Bronchial epithelial cell (primary cell): ENCODE measurements around a stretch of chr14.

- RRBS, 2 experiments = under 1 to 3% methylated on average over 3 of the region's 18 CpGs
Observed at GRCh38 chr14:77098584-77099244, 656 bp downstream of the CIPC start.

GRCh38 chr14:77106811-77107010 is 8.7 kb downstream of the CIPC start:
- RRBS, 2 experiments = no CpG with 5 or more reads among the region's 2 CpGs

DNA sequence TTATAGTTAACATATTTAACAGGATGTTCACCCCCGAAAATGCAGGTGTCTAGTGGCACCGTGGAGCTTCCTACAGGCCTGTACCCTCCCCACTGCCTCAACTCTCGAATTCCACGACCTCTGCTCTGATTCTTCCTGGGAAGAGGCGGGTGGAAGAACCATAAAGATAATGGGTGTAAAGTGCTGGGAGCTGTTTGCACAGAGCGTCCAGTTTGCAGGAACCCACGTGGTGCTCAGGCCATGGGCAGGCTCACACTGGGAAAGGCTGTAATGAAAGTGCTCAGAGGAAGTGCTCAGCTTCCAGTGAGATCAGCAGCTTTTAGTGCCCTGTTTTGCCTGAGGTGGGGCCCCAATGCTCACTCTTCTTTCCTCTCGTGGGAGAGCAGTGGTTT is 2.7 kb downstream of the TMEM63C start:
- RRBS, 2 experiments = no CpG with 5 or more reads among the region's 8 CpGs

DNA sequence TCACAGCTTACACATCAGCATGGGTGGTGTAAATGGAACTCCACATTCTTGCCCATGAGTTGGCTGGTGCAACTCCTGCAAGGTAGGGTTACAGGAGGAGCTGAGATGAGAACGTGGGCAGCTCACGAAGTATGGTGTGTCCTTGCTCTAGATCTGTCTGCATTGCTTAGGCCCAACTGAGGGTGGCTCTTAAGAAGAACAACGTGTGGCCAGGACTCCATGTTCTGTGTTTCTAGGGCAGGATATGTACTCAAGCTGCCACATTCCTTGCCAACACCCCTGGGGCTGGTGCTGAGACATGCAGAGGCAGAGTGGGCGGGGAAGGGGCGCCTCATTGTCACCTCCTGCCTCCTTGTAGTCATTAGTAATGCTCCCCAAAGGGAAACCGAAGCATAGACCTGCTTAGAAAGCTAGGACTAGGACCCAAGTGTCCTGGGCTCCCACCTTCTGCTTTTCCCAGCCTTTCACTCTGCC is 3.2 kb downstream of the TMEM63C start:
- RRBS, 2 experiments = no CpG with 5 or more reads among the region's 6 CpGs

DNA sequence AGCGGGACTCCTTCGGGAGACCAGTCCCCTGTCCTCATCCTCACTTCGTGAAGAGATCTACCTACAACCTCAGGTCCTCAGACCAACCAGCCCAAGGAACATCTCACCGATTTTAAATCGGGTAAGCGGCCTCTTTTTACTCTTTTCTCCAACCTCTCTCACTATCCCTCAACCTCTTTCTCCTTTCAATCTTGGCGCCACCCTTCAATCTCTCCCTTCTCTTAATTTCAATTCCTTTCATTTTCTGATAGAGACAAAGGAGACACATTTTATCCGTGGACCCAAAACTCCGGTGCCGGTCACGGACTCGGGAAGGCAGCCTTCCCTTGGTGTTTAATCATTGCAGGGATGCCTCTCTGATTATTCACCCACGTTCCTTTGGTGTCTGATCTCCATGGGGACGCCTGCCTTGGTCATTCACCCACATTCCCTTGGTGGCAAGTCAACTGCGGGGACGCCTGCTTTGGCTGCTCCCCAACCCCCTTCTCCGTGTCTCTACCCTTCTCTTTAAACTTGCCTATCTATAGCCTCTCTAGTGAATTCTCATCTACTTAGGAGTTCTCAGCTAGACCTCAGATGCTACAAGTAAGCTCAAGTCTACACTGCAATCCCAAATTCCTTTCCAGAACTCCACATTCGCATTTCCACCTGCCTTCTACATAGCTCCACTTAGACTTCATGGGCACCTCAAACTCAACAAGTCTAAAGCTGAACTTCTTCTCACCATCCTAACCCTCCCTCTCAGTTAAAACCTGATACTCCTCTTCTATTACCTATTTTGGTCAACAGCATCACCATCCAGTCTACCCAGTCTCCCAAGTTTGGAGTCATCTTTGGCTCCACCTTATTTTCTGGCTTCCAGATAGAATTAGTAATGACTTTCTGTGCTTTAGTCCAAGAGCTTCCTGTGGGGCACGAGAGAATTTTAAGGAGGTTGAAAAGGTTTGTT is 14.6 kb downstream of the SPTLC2 start:
- RRBS, 2 experiments = no CpG with 5 or more reads among the region's 19 CpGs

DNA sequence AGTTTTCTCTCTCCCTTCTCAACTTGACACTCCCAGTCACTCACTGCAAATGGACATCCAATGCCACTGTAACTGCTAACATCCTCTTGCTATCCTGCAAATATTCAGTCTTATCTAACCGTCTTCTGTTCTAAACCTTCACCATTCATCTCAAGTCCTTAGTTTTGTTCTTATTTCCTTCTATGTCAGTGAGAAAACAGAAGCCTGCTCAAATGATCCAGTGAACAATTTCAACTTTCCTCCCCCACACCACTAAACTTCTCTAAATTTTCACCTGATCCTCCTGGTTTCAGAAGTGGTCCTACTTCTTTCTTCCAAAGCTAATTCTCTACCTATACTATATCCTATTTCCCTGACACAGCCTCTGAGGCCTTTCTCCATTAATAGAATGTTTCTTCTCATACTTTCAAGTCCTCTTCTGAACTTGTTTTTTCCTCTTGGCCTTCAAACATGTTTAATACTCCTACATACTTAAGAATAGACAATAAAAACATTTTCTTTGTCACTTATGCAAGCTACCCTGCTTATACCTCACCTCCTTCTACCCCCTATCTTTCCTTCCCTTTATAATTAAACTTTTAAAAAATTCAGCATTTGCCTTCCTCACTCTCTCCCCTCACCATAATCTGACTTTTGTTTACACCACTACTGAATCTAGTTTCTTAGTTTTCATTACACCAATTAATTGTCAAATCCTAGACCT is 20.7 kb downstream of the ALKBH1 start:
- RRBS, 2 experiments = no CpG with 5 or more reads among the region's 1 CpG

- RRBS, 2 experiments = no CpG with 5 or more reads among the region's 5 CpGs
Observed at GRCh38 chr14:77717938-77718670, 10.2 kb downstream of the SLIRP start.

GRCh38 chr14:77980579-77981346 is 180.9 kb downstream of the ADCK1 start:
- RRBS, 2 experiments = 1 to 2% methylated on average over 10 of the region's 46 CpGs

- RRBS, 2 experiments = no CpG with 5 or more reads among the region's 1 CpG
Observed at GRCh38 chr14:77988986-77989396, 181.2 kb upstream of the NRXN3 start.

DNA sequence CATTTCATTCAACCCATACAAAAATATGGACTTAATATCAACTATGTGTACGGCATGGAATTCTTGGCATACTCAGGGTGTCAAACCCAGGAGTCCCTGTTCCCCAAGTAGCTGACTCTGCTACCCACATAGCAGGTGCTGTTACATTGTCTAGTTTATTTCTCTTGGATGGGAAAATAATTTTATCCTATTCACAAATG is 235.5 kb downstream of the NRXN3 start:
- RRBS, 2 experiments = no CpG with 5 or more reads among the region's 1 CpG

DNA sequence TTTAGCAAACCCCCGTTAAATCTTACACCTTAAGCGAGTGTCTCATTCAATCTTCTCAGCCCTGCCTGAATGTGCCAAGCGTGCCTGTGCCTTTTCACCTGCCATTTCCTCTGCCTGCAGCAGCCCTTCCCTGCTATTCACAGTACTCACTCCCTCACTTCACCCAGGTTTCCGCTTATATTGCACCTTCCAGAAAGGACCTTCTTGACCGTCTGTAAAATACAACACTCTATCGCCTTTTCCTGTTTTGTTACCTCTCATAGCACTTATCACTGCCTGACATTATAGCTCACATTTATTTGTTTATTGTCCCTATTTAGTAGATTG is 505.8 kb downstream of the DIO2 start:
- RRBS, 2 experiments = no CpG with 5 or more reads among the region's 6 CpGs

GRCh38 chr14:80211892-80212602 is 743 bp upstream of the DIO2 start:
- RRBS, 2 experiments = no CpG with 5 or more reads among the region's 7 CpGs

DNA sequence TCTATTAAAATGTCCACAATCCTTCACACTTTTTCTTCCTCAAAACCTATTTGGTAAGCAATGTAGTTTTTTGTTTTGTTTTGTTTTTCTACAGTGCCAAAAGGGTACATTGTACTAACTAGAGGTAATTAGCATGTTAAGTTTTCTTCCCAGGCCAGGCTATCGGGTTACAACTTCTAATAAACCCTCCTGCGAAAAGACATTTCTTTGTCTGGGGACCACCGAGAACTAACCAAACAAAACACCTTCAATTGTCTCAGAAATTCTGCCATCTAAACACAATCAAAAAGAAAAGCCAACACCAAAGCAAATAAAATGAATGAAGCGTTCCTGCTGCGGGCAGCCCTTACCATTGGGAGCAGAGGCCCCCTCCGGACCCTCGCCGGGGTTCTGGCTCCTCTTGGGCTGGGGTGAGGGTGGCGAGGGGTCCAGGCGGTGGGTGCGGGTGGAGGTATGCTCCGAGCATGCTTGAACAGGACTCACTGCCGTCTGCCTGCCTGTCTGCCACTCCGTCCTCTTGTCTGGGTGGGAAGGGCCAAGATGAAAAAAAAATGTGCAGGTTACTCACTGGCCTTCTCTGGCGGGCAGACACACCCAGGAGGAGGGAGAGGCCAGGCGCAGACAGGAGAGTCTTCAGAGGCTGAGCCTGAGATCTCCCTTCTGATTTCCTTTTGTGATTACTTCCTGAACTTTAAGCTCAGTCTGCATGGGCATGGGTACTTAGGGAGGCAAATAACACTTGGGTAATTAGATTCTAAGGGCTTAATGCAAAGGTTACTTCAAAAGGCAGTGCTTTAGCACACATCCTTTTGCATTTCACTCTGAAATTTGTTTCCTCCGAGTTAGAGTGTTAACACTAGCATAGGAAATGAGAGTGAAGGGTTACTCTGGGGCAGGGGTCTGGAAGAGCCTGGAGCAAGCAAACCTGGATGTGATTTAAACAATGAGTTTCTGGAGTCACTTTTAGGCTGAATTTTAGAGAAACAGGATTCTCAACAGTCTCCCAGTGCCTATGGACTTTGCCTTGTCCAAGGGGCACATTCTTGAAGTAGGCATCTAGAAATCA is 76.1 kb downstream of the STON2 start:
- RRBS, 2 experiments = no CpG with 5 or more reads among the region's 17 CpGs

GRCh38 chr14:81366015-81366573 is 34.0 kb downstream of the STON2 start:
- RRBS, 2 experiments = no CpG with 5 or more reads among the region's 8 CpGs

- RRBS, 2 experiments = no CpG with 5 or more reads among the region's 1 CpG
Observed at GRCh38 chr14:81517287-81517834, 16.3 kb downstream of the SEL1L start.

- RRBS, 2 experiments = no CpG with 5 or more reads among the region's 2 CpGs
Observed at GRCh38 chr14:81601183-81601382, 67.4 kb upstream of the SEL1L start.

- RRBS, 2 experiments = no CpG with 5 or more reads among the region's 2 CpGs
Observed at GRCh38 chr14:85568528-85568827, 38.5 kb downstream of the FLRT2 start.

- RRBS, 2 experiments = no CpG with 5 or more reads among the region's 2 CpGs
Observed at GRCh38 chr14:88026792-88027234, 21.9 kb downstream of the GPR65 start.

DNA sequence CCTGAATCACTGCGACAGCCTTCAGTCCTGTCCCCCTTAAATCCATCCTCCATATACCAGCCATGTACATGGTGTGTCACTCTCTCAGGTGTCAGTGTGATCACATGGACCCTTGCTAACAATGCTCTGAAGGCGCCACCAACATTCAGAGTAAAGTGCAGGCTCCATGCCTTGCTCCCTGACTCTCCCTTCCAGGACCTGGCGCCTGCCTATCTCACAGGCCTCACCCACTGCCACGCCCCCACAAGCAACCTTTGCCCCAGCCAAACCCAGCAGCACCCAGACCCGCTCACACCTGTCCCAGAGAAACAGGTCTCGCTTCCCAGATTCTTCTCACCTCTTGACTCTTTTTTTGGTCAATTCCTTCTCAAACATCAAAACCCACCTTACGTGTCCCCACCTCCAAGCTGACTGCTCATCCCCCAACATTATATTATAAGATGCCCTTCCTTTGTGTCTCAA is 52.3 kb downstream of the KCNK10 start:
- RRBS, 2 experiments = no CpG with 5 or more reads among the region's 7 CpGs

GRCh38 chr14:88322973-88323160 is 202 bp downstream of the KCNK10 start:
- RRBS, 2 experiments = 0% methylated on average over 6 of the region's 10 CpGs; no CpG with 5 or more reads in 1 of the 2 experiments